ENCODE data around the gene TRIP10.

GRCh38 chr19:6677610-6678878 is 8.1 kb upstream of the TNFSF14 start:
- RRBS, result no CpG with 5 or more reads among the region's 41 CpGs

DNA sequence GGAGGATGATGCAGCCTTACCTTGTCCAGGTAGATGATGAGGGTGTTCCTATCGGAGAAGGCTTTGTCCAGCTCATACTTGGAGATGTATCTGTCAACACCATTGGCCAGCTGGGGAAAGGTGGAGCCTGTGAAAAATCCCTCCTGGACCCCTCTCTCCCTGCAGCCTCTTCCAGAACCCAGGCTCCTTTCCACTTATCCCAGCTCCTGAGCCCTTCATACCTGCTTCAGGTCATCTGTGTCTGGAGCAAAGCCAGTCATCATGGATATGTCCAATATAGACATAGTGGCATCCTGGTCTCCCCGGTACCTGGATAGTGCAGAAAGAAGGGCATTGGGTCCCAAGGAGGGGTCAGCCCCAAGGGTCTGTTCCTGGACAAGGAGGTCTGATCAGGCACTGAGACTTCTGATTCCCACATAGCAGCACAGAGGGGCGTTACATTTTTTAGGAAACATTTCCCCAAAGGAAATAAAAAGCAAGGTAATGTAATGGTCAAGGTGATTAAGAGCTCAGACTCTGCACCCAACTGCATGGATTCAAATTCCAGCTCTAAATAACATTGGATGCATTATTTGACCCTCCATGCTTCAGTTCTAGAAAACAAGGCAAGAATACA is 12.1 kb upstream of the TNFSF14 start:
- RRBS, result no CpG with 5 or more reads among the region's 3 CpGs

DNA sequence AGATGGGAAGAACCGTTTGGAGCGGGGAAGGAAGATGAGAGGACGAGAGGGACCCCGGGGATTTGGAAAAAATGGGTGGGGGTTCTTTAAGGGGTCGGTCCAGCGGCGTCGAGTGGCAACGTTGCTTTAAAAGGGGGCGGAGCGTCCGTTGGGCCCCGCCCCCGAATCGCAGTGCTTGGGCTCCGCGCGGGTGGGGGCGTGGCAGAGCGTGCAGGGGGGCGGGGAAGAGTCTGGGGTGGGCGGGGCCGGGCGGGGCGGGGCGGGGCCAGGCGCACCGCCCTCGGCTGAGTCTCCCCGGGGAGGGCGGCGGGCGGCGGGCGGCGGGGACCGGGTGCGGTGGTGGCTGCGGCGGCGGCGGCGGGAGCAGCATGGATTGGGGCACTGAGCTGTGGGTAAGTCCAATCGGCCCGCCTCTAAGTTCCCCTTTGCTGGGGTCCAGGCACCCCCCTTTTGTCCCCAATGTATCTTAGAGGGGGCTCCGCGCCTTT is at the start of gene TRIP10:
Gene TRIP10 (plus strand): TSS at position 287 of the 488 bp plus-strand sequence.
- RRBS, result 1% methylated on average over 8 of the region's 47 CpGs

DNA sequence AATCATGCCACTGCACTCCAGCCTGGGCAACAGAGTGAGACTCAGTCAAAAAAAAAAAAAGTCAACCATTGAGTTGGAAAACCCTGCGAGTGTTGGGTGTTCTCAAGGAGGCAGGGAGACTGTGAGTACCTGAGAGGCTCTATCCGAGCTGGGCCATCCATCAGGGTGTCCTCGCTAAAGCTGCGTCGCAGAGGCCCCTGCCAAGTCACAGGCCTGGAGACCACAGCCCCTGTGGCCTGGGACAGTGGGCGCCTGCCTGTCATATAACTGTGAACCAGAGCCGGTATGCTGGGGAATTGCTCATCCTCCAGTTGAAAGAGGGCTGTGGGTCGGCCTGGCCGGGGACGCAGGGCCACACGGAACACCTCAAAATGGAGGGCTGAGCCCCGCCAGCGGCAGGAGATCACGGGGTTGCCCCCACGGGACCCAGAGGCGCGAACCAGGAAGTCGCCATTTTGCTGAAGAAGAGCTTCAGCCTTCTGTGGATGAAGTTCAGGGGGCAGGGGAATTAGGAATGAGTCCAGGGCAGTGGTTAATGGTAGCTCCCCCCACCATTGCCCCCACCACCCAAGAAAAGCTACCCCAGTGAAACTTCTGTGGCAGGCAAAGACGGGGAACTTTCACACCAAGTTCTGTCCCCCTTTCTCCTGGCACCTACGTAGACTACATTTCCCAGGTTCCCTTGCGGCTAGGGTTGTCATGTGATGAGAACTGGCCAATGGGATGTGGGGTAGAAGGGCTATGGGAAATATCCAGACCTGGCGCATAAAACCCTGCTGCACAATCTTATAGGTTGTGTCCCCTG is 6.5 kb downstream of the SH2D3A start:
- RRBS, result 83% methylated on average over 3 of the region's 22 CpGs

DNA sequence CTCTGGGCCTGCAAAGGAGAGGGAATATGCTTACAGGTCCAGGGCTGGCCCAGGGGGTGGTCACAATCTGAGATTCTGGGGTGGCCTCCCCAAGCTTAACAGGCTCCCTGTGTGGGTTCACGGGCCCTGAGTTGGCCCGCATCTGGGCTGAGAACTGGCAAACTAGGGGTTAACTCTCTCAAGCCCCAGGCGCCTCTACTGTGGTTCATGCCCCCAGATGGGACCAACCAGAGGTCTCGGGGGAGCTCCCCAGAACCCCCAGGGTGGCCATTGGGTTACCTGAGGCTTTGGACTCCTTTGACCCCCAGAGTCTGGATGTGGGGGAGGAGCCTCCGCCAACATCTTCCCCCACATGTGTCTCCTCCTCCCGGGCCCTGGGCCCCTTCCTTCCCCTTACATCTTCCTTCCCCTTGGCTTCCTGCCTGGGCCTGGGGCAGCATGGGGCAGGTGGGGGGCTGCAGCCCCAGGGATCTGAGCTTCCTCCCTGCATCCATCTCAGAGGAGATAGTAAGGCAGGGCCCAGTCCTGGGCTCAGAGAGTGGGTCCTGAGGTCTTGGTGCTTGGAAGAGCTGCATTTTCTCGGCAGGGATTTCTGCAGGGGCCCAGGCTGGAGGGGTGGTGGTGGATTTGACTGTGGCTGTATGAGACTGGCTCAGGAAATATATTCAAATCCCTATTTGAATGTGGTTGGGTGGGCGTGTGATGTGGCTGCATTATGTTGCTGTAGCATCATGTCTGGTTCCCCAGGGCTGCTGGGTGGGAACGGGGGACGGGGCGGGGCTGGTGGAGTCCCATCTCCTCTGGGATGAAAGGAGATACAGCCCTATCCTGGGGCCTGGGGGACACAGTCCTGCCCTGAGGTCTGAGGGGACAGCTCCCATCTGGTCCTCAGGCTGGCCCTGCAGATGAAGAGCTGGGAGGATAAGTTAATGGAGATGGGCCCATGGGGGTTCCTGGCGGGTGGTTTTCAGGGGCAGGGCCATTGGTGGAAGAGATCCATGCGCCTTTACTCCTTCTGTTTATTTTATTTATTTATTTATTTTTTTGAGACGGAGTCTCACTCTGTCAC is 926 bp downstream of the VAV1 start:
- RRBS, result no CpG with 5 or more reads among the region's 14 CpGs

GRCh38 chr19:6926211-6926675 is 38.9 kb downstream of the ADGRE1 start:
- RRBS, result no CpG with 5 or more reads among the region's 9 CpGs

GRCh38 chr19:6967804-6968049 is 53.5 kb downstream of the MBD3L2B start:
- RRBS, result no CpG with 5 or more reads among the region's 5 CpGs

- RRBS, result no CpG with 5 or more reads among the region's 14 CpGs
Measured at GRCh38 chr19:7082739-7083486, 13.4 kb downstream of the ZNF557 start.

GRCh38 chr19:7181581-7182041 is 112.1 kb downstream of the ZNF557 start:
- RRBS, result no CpG with 5 or more reads among the region's 8 CpGs

DNA sequence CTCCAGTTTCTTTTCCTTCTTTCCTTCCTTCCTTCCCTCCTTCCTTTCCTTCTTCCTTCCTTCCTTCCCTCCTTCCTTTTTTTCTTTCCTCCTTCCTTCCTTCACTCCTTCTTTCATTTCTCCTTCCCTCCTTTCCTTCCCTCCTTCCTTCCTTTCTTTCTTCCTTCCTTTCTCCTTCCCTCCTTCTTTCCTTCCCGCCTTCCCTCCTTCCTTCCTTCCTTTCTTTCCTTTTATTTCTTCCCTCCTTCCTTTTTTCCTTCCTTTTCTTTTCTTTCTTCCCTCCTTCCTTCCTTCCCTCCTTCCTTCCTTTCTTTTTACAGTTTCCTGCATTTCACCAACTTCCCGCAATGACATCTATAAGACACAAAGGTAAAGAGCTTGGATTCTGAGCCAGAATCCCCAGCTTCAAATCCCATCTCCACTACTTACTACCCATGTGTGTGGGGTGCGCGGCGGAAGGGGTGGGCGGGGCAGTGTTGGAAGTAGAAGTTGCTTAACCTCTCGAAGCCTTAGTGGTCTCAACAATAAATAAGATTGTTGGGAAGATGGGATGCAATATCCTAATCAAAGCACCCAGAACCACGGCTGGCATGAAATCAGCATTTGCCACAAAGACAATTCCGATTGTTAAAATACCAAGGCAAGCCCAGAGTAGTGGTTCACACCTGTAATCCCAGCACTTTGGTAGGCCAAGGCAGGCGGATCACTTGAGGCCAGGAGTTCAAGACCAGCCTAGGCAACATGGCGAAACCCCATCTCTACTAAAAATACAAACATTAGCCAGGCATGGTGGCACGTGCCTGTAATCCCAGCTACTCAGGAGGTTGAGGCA is 35.1 kb downstream of the INSR start:
- RRBS, result no CpG with 5 or more reads among the region's 12 CpGs

DNA sequence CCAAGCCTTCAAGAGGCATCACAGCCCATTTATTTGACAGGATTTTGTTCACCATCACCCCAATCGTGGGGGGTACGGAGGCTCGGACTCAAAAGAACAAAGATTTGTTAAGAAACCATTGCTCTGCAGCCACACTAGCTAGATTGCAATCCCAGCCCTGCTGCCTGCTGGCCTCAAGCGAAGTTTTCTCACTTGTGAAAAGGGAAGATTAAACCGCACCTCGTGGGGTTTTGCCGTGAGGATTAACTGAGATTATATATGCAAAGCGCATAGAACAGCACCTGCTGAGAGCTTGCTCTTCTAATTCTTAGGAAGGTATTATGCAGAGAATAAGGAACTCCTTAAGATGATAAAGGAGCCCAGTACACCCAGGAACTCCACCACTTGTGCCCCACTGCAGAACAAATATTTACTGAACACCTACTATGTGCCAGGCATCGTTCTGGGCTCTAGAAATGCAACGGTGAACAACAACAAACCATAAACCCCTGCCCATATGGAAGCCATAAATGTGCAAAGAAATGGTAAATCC is 3.0 kb downstream of the INSR start:
- RRBS, result no CpG with 5 or more reads among the region's 10 CpGs

DNA sequence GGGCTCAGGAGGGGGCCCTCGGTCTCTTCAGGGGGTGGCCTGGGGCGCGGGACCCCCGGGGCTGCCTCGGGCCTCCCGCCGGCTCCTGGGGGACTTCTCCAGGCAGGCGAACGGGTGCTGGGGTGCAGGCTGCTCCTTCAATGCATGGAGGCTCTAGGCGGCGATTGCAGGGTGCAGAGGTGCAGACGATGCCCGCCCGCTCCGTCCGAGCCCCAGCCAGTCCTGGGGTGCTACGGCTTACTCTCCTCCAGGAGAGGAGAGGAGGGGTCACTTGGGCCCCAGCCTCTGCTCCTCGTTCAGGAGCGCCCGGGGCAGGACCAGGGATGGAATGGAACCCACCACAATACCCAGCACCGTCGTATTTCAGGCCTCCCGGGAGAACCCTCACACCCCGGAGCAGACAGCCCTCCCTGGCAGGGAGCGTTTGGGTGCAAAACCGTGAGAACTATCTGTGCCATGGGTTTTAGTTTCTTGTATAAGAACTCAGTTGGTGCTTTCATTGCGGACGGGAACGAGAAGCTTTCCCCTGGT is 46.6 kb downstream of the ARHGEF18 start:
- RRBS, result 2% methylated on average over 4 of the region's 29 CpGs

- RRBS, result no CpG with 5 or more reads among the region's 16 CpGs
Measured at GRCh38 chr19:7415493-7416148, 66.9 kb downstream of the ARHGEF18 start.

GRCh38 chr19:7500742-7501725 is 3.7 kb downstream of the TEX45 start:
- RRBS, result 2% methylated on average over 27 of the region's 104 CpGs

- RRBS, result 0% methylated on average over 12 of the region's 12 CpGs
Measured at GRCh38 chr19:7534834-7534993, 803 bp upstream of the PNPLA6 start.

GRCh38 chr19:7618760-7619731 is 10.3 kb downstream of the XAB2 start:
- RRBS, result 73% methylated on average over 7 of the region's 31 CpGs

GRCh38 chr19:7619732-7620684 is 9.3 kb downstream of the XAB2 start:
- RRBS, result 93% methylated on average over 19 of the region's 62 CpGs

DNA sequence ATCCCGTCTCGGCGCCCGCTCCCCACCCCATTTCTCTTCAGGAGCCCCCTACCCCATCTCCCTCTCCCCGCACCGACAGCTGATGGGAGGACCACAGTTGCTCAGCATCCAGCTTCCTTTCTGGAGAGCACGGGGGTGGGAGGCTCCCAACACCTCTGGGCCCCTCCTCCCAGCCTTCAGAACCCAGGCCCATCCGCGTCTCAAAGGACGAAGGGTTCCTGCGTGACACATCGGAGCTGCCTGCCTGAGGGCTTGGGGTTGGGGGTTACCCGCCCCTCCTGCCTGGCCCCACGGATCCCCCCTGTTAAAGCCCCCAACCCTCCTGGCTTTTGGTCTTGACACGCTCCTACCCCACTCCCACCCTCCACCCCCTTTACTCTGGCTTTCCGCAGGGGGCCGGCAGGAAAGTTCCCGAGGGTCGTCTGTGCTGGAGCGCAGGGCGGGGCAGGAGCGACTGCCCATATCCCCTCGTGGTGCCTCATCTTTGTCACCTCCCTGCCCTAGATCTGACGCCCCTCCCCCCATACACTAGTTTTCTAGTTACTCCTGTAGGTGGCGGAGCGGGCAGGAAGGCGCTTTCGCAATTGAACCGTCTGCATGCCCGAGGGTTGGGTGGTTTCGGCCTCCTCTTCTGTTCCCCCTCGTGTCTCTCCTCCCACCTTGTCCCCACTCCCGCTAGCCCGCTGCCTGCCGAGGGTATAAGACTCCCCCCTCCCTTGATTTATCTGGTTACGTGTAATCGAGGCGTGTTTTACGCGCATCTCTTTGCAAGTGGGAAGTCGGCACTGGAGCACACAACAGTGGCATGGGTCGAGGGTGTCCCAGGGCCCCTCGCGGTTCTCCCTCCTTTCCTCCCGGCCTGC is 929 bp downstream of the TRAPPC5 start:
- RRBS, result no CpG with 5 or more reads among the region's 45 CpGs

DNA sequence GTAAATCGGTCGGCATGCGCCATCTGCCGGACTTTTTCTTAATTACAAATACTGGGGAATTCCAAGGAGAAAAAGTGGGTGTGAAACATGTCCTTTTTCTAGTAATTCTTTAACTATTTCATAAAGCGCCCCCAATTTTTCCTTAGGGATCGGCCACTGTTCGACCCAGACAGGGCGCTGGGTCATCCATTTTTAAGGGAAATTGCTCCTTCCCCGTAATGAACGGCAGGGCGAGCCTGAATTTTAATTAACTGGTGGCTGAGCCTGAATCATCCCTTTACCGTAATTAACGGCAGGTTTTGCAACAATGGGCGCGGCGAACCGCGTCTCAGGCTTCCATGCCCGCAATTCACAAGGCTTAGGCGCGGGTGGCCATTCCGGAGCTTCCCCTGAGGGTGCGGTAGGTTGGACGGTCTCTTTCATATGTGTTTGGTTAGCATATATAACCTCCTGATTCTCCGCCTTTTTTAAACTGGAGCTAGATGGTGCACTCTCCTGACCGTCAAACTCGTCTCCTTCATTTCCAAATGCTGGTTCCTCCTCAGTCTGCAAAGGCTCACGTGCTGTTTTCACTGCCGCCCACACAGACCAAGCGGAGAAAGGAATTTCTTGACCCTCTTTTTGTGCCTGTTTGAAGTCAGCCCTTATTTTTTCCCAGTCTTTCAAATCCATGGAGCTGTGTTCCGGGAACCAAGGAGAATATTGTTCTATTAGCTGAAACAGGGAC is 30.1 kb upstream of the EVI5L start:
- RRBS, result no CpG with 5 or more reads among the region's 31 CpGs

Measured in skeletal muscle cell (primary cell).